Skin of body (tissue), 2 donors: ENCODE results near the genes ANO7, HDLBP and FARP2.

GRCh38 chr2:241188325-241188848, at the start of gene ANO7:
TSS of gene ANO7 (plus strand) at chr2:241188677.
- RAMPAGE, long total RNA, result no peak

- RAMPAGE, long total RNA, result no peak
These were observed 343 bp downstream of the ANO7 start for GRCh38 chr2:241188849-241189191.

DNA sequence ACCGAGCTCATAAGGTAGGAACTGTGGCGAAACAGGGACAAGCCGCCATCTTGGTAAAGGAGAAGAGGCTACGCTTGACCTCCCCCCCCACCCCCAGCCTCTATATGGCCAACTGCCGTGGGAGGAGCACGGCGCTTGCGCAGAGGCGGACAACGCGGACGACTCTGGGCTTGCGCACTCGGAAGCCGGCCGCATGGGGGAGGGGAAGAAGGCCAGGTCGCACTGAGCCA, at the start of gene HDLBP:
Gene HDLBP (minus strand): TSS at position 76 of the 230 bp plus-strand sequence.
- RAMPAGE, long total RNA, result no peak

DNA sequence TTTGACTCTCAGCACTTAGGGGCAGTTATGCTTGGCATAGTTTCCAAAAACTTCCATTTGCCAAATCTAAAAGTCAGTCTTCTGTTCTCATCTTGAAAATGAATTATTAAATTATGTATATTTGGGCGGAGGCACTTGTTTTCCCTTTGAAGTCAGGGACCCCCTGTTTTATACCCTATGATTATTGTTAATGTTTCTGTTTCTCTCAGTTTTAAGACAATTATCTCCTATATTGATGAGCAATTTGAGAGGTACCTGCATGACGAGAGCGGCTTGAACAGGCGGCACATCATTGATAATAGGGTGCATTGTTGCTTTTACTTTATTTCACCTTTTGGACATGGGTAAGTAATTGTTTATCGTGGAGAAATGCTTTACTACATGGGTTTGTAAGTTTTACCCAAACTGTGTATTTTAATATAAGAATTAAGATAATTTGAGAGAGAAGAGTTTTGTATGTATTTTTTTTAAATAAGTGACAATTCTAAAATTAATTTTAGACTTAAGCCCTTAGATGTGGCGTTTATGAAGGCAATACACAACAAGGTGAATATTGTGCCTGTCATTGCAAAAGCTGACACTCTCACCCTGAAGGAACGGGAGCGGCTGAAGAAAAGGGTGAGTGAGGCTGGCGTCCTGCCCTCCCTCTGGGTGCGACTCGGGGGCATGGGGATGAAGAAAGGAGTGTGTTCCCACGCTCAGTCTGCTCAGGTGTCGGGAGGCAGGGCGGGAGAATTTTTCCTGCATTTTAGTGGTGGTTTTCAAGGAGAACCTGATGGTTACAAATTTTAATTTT, 18.7 kb upstream of the FARP2 start:
- RAMPAGE, long total RNA, result no peak

GRCh38 chr2:241354459-241355185, 1.5 kb upstream of the FARP2 start:
- RAMPAGE, long total RNA, result no peak

DNA sequence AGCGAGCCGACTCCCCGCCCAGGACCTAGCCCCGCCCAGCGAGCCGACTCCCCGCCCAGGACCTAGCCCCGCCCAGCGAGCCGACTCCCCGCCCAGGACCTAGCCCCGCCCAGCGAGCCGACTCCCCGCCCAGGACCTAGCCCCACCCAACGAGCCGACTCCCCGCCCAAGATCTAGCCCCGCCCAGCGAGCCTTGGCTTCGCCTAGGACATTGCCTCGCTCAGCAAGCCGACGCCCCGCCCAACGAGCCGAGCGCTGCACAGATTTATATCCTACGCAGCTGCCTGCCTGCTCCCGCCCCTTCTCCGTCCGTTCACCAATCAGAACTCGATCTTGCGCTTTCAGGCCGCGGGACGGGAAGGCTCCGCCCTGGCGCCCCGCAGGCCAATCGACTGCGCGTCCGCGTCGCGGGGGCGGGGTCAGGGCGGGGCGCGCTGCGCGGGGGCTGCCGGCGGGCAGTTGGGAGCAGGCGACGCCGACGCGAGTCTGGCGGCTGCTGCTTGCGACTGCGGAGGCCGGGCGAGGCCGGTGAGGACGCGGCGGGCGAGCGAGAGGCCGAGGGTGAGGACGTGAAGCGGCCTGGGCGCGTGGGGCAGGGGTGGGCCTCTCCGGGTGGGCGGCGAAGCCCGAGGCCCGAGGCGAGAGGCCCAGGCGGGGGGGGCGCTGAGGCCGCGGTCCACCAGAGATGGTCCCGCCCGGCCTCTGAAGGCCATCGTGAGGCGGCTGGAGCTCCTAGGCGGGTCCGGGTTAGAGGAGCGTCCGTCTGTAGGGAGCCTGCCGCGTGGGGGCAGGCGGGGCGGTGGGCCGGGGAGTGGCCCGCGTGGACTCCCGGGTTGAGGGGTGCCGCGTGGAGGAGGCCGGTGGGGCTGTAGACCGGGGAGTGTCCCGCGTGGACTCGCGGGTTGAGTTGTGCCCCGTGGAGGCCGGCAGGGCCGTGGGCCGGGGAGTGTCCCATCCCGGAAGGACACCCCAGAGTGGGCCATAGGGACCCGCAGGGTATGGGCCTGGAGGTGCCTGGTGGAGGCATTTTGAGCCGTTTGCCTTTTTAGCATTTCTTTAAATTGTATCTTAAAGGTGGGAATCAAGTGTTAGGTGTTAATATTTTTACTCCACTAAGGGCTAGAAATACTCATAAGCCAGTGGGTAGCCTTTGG, at the start of gene FARP2:
Gene FARP2 (plus strand): TSS at position 458 of the 1,154 bp plus-strand sequence.
- RAMPAGE, long total RNA, result no peak

DNA sequence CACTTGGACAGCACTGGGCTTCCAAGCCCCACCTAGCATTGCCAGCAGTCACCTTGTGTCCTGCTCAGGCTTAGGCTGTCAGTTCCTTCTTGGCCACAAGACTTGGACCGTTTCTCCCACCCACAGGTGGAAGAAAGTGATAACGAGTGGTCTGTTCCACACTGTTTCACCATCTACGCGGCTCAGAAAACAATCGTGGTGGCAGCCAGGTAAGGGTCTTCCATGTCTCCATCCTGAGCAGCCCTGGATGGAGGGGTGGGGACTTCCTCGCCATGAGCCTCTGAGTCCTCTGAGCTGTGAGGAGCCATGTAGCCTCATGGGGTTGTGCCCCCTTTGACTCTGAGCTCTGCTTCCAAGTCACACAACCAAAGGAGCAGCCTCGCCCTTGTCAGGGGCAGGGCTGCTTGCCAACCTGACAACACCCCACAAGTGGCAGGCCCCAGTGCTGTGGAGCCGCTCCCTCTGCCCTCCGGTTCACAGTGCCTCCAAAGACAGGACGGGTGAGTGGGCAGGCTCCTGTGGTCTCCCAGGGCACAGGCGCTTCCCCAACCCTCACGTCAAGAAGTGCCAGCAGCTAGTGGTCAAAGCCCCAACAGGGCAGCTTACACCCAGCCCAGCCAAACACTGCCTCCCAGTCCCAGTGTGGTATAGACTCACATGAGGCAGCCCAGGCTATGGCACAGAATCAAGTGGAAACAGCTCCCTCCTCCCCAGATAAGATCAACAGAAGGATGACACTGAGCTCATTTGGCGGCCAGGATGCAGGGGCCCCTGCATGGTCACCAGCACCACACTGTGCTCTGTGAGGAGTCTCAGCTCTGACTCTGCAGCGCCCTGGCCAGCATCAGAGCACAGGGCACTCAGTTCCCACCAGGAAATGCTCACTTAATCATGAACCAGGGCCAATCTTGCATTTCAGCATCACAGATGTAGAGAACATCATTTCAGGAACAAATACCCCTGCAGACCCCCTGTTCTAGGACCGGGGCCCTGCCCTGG, 18.2 kb downstream of the STK25 start:
- RAMPAGE, long total RNA, result no peak

DNA sequence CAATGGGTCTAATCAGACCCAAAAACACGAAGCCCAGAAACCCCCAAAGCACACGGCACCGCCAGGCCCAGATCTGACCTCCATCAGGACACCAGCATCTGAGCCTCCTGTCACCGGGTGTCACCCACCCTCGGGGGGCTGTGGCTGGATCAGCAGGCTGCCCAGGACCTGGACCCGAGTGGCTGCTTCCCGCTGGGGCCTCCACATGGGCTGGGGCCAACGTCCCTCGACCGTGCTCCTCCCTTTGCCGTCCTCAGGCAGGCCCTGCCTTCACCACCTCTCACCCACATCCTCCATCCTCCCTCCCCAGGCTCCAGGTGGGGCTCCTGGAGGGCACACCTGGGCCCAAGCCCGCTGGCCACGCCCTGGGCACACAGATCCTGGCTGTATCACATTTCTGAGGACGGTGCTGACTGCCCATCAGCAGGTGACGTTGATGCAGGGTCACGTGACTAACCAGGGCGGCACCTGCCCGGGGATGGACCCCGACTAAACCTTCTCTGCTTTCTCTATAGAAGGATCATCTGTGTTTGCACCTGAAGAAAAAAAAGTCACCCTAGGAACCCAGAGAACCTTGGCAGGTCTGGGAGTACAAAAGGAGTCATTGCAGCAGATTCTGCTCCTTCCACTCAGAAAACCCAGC, 11.4 kb downstream of the STK25 start:
- RAMPAGE, long total RNA, result no peak

GRCh38 chr2:241610005-241611009, 26.7 kb downstream of the THAP4 start:
- RAMPAGE, long total RNA, result no peak

DNA sequence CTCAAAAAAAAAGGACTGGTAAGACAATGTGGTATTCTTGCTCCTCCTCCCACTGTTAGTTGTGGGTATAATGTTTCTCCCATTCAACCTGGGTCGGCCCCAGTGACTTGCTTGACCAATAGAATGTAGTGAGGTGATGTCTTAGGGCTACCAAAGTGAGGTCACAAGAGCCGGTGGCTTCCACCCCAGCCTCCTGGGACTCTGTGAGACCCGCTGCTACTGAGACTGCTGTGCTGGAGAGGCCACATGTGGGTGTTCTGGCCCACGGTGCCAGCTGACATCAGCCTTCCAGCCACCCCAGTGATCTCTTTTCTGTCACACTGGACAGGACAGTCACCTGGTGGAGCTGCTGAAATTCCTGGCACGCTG, 6.8 kb upstream of the ING5 start:
- RAMPAGE, long total RNA, result no peak

DNA sequence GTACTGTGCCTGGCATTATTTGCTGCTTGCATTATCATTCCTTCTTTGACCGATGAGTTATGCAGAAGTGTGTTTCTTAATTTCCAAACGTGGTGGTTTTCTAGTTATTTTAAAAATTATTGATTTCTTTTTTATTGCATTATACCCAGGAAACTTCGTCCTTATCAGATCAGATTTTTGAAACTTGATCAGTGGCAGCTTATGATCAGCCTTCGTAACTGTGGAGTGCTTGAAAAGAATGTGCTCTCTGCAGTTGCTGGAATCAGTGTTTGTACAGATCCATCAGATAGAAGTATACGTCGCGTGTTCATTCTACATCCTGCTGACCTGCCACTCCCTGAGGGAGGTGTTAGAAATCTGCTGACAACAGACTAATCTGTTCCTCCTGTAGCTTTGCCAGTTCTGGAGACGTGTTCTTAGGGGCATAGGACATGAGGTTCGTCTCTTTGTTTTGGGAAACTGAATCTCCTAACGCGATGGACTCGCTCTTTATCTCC, 17.6 kb upstream of the GAL3ST2 start:
- RAMPAGE, long total RNA, result no peak

GRCh38 chr2:241762604-241762940, 14.1 kb upstream of the GAL3ST2 start:
- RAMPAGE, long total RNA, result no peak

- RAMPAGE, long total RNA, result no peak
These were observed 10.8 kb upstream of the NEU4 start for GRCh38 chr2:241798078-241798702.

DNA sequence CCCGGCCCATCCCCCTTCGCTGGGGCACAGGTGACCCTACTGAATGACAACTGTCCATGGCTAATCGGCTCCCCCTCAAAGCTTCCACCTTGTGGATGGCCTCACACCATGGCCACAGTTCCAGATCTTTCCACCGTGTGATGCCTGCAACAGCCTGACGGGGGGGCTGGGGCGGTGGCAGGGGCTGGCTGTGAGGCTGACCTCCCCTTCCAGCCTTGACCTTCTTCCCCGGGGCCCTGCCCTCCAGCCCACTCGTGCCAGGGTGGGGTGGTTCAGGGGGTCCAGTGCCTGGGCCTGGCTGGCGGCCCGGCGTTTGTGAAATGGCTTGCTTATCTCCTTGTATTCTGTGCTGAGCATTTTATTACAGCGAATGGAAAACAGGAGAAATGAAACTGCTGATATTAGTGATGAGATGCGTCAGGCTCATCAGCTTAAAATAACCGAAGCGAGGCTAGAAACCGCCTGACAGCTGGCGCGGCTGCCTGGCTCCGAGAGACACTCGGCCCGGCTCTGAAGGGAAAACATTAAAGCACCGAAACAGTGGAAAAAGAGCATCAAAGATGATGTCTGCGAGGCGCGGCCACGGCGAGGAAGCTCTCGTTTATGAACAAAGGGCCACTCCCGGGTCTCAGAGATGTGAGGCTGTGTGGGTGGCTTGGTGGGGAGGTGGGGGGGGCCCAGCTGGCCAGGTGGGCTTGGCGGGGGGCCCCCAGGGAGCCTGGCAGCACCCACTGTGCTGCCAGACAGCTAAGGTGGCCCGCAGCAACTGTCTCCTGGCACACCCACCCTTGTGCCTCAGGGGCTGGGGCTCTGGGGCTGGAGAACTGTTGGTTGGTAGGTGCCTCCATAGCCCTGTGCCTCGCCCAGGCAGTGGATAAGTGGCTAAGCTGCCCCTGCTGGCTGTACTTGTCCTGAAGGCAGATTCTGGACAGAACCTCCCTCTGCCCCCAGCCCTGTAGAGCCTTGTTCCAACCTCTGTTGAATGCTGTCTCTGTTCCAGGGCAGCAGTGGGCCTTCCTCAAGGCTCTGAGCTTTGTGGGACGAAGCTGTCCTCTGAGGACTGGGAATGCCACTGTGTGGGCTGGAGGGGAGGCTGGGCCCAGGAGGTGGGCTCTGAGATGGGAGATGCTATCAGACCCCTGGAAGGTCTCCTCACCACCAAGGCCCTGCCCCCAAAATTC, 1.1 kb upstream of the PDCD1 start:
- RAMPAGE, long total RNA, result no peak

- RAMPAGE, long total RNA, result no peak
These were observed 14.2 kb downstream of the FAM240C start for GRCh38 chr2:241885895-241886714.

- RAMPAGE, long total RNA, result no peak
These were observed 15.2 kb upstream of the FAM240C start for GRCh38 chr2:241915376-241915978.

DNA sequence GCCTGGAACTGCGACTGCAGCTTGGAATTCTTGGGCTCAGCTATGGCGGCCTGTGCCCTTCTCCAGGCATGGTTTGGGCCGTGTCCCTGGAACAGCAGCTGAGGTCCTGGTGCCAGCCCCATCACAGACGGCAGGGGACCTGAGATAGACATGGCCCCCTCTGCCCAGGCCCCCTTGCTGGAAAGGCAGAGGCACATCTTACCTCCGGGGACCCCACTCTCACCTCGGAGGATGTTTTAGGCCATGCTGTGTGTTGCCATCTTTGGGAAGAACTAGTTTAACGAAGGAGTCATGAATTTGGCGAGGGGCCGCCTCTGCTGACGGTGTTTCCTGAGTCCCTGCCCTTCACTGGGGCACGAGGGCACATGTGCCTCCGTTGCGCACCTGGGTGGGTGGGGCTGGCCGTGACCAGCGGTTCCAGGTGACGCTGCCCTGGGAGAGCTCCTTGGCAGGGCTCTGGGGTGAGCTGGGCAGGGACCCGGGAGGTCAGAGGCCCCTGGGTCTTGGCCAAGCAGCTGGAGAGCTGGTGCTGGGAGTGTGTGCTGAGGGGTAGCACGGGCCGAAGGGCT, 73.7 kb upstream of the FAM240C start:
- RAMPAGE, long total RNA, result no peak

DNA sequence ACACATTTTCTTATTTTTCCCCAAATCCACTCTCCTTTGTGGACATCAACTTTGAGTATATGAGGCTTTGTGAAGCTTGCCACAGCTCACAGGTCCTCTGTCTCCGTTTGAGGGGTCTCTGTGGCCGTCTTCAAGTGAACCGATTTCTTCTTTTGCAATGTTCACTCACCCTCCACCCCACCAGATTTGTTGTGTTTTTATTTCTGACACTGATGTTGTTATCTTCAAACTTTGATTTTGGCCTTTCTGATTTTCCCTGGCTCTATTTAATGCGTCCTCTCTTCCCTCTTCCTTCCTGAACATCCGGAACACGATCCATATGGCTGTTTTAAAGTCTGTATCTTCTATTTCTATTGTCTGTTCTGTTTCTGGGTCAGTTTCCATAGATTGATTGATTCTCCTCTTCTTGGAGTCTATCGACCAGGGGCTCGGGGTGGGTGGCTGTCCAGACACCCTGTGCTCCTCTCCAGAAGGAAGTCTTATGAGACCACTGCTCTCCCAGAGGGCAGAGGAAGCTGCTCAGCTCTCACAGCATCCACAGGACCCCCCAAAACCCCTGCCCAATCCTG, 97.4 kb upstream of the FAM240C start:
- RAMPAGE, long total RNA, result no peak

DNA sequence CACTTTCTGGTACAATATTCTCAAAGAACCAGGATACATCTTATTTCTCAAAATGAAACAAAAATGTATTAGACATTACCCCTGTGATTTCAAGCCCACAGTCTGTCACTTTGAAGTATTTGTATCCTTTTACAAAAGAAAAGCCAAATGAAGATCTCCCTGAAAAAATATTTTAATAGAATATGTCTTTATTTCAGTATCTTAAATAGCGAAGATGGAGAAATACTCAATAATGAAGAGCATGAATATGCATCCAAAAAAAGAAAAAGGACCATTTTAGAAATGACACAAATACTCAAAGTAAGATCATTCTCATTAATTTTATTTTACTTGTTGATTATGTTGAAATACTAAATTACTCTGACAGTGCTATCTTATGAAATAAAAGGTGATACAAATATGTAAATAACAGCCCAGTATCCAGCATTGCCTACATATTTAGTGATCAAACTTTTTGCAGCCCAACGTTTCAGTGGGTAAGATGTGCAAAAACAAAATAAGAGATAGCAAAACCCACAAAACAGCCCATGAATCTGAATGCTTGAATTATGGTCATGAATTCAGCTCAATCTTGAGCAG, 214.3 kb upstream of the FAM240C start:
- RAMPAGE, long total RNA, result no peak